Trachea (tissue), 1 donor: ENCODE data around the genes CDC123 and CCDC3.

- PRO-cap = no peak
These were observed 37.9 kb downstream of the USP6NL start for GRCh38 chr10:11573370-11574163.

- PRO-cap = no peak
These were observed 22.2 kb upstream of the ECHDC3 start for GRCh38 chr10:11719982-11720396.

DNA sequence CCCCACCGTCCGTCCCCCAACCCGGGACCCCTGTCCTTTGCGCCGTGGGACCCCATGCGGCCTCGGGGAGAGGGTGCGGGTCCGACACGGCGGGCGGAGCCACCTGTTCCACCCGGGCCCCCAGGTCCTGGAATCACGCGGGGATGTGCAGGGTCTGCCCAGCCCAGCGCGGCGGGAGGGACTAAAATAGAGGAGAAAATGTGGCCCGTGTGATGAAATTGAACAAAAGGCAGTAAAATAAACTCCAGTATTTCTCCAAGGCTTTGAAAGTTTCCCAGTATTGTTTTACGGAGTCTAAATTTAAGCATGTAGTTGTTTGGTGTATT is 619 bp downstream of the PROSER2 start:
- PRO-cap = unidirectional peak, minus-strand start at position 174 of the sequence

DNA sequence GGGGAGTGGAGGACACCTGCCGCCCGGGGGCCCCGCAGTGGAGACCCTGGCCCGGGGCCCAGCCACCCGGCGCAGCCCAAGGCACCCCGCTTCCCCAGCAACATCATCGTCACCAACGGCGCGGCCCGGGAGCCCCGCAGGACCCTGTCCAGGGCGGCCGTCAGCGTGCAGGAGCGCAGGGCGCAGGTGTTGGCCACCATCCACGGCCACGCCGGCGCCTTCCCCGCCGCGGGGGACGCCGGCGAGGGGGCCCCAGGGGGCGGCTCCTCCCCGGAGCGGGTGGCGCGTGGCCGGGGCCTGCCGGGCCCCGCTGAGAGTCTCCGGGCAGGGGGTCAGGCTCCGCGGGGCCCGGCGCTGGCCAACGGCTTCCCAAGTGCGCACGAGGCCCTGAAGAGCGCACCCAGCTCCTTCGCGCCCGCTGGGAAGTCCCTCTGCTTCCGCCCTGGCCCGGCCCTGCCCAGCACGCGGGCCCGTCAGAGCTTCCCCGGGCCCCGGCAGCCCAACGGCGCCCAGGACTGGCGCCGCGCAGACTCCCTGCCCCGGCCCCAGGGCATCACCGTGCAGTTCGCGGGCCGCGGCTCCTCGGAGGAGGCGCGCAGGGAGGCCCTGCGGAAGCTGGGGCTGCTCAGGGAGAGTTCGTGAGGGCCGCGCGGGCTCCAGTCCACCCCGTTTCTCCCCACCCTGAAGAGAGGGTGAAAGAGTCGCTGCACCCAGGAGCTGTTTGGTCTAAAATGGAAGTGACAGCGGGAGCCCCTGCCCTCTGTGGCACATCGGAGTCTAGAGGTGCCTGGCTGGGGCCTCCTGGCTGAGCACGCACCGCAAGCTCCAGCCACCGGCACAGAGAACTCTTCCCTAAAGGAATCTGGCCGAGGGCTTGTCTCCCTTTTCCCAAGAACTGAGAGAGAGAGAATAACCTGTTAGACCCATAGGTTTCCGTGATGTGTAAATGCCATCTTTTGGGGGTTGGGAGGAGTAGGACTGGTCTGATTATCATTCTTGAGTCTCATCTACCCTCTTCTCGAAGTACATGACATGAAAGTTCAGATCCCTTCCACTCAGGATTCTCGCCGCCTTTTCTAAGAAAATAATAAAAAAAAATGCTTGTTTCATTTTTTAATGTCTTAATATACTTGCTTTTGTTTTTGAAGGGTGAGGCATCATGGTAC is 47.0 kb downstream of the PROSER2 start:
- PRO-cap = no peak

DNA sequence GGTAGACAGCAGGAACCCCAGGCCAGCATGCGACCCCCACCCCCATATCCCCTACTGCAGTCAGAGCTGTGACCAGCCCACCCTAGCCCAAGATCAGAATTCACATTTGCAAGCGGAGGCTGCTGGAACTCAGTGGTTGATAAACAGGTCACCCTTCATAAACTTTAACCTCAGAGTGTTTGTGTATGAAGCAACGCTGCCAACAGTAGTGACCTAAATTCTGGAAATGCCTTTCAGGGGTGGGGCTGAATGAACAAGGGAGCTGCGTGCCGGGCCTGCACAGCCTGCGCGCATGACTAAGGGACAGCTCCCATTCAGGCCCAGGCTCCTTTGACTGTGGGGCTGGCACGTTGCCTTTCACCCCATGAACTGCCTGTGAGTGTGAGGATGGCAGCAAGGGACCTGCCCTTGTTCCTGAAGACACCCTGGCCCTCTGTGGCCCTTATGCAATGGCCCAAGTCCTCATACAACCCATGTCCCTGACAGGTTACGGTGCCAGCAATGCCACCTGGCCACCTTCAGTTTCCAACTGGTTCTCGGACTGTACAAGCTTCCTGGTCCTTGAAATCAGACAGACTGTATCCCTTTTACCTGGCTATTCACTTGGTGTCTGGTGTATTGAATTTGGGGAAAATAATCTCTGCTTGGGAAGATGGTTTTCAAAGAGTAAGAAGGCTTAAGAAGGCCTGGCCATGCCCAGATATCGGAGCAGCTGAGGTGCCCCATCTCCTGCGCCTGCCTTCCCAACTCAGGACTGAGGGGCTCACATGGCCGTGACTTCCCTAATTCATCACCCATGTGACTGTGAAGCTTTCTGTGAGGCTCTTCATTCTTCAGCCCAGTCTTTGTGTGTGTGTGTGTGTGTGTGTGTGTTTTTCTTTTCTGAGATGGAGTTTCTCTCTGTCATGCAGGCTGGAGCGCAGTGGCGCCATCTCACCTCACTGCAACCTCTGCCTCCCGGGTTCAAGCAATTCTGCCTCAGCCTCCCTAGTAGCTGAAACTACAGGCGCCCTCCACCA is 52.9 kb downstream of the PROSER2 start:
- PRO-cap = unidirectional peak, plus-strand start at position 282 of the sequence

DNA sequence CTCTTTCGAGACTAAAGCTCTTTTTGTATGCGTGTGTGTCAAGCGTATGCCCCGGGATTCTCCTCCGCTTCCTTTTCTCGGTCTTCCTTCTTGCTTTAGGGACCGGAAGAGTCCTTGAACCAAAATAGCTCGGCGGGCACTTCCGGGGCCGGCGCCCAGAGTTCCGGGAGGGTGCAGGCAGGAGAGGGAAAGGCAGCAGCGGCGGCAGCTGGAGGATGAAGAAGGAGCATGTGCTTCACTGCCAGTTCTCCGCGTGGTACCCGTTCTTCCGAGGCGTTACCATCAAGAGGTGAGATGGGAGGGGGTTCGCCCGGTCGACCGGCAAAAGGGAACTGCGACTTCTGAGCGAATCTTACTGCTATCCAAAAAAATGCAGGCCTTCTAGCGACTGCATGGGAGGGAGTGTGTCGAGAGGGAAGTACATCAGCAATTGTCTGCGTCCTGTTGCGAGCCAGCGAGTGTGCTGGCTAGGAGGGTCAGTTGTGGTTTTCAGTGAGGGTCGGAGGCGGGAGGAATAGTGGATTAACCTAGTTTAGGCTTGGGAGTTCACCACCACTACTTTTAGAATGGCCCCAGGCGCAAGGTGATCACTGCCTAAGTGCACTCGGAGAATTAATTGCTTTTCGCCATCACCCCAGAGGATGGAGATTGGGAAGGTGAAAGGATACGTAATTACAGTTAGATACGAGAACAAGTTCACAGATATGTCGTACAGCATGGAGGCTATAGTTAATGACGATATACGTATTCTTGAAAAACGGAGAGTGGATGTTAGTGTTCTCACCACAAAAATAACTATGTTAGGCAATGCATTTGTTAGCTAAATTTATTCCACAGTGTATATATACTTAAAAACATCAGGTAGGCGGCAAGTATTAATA is at the start of gene CDC123:
CDC123 (plus strand) TSS at position 158 of the 881 bp plus-strand sequence.
- PRO-cap = bidirectional peak, plus-strand start at position 168 of the sequence, minus-strand start outside the sequence

GRCh38 chr10:12348100-12348369 is 1.3 kb upstream of the CAMK1D start:
- PRO-cap = no peak

DNA sequence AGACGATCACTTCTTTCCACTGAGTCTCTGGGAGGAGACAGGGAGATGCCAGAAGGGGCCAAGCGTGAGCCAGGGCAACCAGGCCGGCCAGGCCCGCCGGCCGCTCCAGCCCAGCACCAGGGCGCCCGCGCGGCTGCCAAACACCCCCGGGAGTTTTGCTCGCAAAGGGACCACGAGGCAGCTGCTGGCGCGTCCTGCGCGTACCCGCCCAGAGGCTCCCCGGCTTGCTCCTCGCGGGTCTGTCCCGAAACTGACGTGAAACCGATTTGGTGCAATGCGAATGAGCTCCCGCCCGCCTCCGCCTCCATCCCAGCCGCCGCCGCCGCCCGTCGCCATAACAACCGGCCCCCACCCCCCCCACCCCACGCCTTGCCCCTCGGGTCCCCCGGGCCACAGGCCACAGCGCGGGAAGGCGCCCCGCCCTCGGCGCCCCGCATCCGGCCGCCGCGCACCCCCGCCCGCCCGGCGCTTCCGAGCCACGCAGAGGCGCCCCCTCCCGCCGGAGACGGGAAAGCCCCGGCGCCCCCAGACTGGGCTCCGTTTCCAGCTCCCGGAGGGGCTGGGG is 545 bp upstream of the CAMK1D start:
- PRO-cap = bidirectional peak, plus-strand start at position 258 of the sequence, minus-strand start at position 241 of the sequence

DNA sequence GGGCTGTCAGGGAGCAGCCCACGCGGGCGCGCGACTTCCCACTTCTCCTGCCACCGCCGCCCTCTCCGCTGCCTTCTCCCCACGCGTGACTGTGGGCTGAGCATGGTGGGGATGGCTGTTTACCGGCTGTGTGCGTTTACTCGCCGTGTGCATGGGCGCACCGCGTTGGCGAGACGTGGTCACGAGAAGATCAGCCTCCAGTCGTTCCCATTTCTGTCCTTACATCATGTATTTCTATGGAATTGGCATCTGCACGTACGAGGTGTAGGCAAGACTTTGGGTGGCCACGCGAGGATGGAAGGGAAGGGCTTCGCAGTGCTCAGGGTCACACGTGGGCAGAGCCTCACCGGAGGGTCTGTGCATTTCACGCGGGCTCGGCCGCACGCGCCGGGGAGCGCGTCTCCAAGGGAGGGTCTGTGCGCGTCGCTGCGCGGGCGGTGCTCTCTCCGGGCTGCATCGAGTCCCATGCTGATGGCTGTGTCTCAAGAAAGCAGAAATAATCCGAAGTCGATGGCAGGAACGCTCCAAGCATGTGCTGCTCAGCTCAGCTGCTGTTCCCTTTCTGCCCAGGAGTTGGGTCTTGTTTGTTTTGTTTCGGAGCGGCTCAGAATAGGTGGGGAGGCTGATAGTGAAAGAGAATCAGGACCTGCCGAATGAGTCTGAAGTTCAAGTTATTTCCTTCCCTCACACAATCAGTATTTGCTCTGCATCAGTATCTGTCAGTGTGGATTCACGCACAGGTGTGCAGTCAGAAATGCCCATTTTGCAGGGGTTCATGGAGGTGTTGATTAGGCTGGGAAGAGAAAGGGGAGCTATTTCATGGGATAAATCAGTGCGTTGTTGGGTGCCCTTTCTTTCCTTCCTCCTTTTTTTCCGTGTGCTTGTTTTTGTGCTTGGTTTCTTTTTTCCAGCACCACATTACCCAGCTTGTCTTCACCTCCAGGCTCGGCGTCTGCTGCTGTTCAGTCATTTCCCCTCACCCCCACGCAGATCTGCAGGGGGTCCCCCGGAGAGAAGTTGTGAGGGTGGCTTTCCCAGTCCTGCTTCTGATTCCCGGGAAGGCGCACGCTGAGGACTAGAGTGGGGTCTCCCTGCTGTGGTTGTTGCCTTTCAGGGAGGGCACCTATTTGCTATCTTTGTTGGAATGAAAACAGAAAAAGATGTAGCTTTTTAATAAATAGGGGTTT is 1.2 kb downstream of the CAMK1D start:
- PRO-cap = unidirectional peak, minus-strand start at position 1,048 of the sequence

GRCh38 chr10:12529689-12530596 is 180.6 kb downstream of the CAMK1D start:
- PRO-cap = no peak

- PRO-cap = no peak
These were observed 241.8 kb downstream of the CAMK1D start for GRCh38 chr10:12590950-12591728.

- PRO-cap = no peak
These were observed 302.1 kb downstream of the CCDC3 start for GRCh38 chr10:12699192-12699959.

- PRO-cap = no peak
These were observed 281.1 kb downstream of the CCDC3 start for GRCh38 chr10:12720362-12720770.

DNA sequence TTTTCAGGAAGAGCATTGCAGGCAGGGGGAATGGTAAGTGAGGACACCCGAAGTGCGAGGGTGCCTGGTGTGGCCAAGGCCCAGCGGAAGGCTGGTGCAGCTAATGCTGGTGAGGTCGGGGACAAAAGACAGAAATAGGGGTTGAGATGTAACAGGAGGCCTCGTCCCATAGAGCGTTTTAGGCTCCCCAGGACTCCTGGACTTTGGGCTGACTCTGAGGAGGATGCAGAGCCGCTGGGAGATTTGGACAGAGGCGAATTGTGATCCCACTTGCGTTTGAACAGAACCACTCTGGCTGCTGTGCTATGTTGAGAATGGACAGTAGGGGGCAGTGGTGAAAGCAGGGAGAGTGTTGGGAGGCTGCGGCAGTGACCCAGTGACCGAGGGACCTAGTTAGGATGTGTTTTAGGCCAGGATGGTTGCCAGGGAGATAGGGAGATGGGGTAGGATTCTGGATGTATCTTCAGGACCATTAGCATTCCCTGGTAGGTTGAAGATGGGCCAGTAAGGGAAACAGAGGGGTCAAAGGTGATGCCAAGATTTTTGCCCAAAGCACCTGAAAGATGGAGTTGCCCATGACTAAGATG is 271.7 kb downstream of the CCDC3 start:
- PRO-cap = no peak

DNA sequence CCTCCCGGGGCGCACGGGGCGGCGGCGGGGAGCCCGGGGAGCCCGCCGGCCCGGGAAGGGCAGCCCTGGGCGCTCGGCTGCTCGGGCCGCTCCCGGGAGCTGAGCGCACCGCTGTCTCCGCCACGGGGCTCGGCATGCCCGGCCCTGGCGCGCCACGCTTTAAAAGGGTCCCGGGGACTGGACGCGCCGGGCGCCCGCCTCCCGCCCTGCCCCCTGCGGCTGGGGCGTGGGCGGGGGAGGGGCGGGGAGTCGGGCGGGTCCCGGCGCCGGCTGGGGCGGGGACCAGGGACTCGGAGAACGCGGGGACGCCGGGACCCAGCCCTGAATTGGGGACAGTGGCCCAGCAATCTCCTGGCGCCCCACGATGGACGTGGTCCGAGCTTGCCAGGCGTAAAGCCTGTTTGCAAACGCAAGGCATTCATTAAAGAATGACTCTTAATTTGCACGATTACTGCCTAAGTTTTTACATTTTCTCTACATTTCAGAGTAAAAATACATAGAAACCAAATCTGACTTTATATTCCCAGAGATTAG is at the start of gene CCDC3:
CCDC3 (minus strand) TSS at position 136 of the 534 bp plus-strand sequence.
- PRO-cap = bidirectional peak, plus-strand start at position 285 of the sequence, minus-strand start at position 136 of the sequence

- PRO-cap = unidirectional peak, plus-strand start at chr10:13088545
These were observed 11.6 kb upstream of the OPTN start for GRCh38 chr10:13088292-13088818.

- PRO-cap = no peak
These were observed 23.6 kb downstream of the MCM10 start for GRCh38 chr10:13184734-13185593.

DNA sequence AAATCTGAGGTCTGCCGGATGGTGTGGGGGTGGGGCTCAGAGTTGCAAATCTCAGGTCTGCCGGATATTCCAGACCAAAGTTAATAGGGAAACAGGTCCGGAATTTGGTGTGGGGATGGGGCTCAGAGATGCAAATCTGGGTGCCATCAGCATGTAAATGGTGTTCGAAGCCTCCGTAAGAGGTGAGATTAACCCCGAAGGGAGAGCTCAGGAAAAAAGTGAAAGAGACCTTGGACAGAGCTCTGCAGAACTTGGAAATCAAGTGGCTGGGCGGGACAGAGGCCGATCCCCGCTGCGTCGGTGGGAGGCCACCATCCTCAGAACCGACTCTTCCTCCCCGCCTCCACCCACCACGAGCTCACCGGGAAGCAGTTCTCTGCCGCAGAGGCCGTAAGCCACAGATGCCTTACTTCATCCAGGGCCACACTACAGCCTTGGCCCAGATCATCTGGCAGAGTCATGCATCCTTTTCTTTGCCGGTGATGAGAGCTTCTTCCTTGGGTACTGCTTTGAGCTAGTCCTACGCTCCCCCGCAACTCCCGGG is 1.8 kb upstream of the SEPHS1 start:
- PRO-cap = unidirectional peak, minus-strand start at position 253 of the sequence

DNA sequence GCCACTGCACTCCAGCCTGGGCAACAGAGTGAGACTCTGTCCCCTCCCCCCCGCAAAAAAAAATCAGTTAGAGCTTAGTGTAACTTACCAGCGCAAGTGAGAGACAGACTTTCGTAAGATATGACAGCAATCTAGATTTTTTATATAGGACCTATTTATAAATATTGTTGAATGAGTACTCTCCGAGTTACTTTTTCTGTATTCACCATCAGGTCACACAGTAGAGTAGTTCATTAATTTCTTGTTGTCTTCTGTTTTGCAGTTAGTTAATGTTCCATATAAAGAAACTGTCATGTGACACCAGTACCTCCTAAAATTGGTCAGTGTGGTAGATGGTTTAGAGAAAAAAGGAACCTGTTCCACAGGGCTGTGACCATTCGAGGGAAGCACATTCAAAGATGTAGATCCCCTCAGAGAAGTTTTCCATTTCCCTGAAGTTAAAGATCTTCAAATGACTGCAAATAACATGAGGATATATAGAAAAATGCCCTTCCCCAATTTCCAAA is 45.6 kb downstream of the PRPF18 start:
- PRO-cap = no peak

DNA sequence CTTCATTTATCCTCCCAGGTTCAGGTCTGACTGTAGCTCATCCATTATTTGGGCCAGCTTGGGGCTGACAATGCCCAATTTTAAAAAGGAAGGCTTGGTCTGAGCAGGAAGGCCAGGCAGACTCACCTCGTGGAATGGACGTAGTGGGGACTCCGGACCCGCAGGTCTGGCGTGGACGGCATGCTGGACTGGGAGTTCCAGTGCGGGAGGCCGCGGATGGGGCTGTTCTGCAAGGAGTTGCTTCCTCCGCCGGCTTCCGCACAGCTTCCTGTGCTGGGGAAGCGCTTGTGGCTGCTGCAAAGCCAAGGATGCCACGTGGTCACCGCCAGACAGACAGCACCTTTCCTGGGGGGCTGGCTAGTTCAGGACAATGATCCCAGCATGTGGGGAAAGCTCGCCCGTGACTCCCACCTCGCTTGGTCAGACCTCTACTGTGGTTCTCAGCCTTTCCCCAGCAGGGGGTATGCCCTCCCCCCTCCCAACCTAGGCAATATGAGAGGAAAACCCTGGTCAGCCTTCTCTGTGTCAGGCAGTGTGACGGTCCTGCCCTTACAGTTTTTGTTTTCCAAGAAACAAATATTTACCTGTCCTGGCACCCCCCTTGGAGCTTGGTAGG is 72.5 kb downstream of the PRPF18 start:
- PRO-cap = no peak